Caco-2 (cell line): ENCODE measurements around the genes TOMM22 and JOSD1.

- PRO-cap = no peak
- RRBS = no CpG with 5 or more reads among the region's 3 CpGs
These were observed 3.5 kb downstream of the SOX10 start for GRCh38 chr22:37980715-37981337.

DNA sequence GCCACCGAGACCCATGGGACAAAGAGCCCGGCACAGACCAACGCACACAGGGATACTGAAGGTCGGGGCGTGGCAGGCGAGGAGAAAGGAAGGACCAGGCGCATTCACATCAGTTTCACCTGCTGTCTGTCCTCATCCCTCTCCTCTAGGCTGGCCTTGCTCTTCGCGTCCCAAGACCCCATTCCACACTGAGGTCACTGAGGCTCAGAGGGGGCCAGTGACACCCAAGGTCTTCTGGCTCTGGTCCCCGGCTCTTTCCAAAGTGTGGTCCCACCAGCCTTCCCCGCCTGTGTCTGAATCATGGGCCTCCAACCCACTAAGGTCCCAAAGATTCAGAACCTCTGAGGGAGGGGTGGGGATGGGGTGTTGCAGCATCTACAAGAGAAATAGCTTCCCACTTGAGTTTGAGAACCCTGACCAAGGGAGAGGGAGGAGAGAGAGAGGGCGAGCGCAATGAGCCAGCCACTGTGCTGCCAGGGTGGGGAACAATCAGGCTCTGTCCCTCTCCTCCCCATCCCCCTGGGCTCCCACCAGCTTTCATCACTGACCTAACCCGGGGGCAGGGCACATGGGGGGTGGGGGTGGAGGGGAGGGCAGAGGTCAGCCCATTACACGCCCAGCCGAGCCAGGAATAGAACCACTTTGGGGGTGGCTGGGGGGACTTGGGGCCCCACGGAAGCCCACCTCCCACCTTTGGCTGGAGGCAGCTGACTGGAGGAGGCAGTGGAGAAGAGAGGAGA lies 7.1 kb upstream of the PICK1 start:
- PRO-cap = no peak
- RRBS = no CpG with 5 or more reads among the region's 17 CpGs

DNA sequence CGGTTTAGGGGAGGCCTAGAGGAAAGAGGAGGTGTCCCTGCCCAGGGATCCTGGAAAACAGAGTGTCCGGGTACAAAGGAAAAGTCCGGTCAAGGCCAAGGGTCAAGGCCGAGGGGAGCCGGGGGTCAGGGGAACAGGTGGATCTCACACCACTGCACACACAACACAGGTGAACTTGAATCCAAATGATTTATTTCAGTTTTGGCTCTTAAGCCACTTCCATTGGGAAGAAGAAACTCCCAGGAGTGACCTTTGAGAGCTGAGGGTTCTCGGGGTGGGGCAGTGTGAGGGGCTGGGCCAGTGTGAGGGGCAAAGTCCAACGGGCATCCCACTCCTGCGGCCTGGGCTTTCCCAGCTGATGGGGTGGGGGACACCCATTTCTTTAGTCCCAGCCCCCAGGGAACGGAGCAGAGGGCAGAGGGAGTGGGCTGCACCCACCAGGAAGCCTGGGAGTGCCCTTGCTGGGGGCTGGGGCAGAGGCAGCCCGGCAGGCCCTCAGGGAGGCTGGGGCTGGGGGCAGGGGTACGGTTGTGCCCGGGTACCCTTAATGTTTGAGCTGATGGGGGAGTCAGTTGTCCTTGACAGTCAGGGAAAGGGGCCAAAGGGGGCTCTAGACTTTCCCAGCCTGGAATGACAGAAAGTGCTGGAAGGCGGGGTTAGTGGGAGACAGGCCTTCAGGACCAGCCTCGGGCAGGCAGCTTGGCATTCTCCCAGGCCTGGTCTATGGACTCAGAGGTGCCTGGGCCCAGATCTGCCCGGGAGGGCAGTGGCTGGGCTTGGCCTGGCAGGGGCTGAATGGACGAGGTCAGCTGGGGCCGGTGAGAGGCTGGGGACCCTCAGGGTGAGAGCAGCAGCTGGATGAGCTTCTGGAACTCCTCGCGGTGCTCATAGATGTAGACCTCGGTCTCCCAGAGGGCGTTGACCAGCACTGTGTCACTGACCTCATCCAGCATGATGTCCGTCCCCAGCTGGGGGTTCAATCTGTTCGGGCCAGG lies 1.1 kb upstream of the BAIAP2L2 start:
- PRO-cap = no peak
- RRBS = 80% methylated on average over 8 of the region's 23 CpGs

- PRO-cap = no peak
- RRBS = 93% methylated on average over 5 of the region's 25 CpGs
These were observed 1.9 kb upstream of the BAIAP2L2 start for GRCh38 chr22:38112320-38112913.

- PRO-cap = no peak
- RRBS = no CpG with 5 or more reads among the region's 23 CpGs
These were observed 16.0 kb upstream of the BAIAP2L2 start for GRCh38 chr22:38126272-38127132.

DNA sequence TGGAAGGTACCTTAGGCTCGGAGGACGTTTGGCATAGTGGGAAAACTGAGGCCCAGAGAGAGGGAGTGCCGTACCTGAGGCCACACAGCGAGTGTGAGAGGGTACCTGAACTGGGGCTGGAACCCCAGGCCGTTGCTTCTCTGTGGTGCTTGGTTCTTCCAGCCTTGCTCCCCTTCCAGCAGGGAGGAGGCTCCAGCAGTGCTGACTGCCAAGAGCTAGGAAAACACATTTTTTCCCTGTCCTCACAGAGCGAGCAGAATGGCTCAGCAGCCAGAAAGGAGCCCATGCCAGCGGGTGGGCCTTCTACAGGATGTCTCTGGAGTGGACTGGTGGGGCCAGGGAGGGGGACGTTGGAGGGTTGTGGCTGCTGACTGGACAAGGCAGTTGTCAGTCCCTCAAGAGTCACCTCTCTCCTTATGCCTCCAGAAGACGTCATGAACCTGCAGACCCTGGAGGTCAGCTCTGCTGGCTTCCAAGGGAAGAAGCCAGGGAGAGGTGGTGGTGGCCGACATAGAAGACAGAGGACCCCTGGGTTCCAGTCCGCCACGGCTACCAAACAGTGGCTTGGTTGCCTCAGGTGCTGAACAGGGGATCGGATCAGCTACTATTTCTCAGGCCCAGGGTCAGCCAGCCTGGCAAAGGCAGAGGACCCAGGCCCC lies 3.5 kb downstream of the MAFF start:
- PRO-cap = no peak
- RRBS = no CpG with 5 or more reads among the region's 13 CpGs

DNA sequence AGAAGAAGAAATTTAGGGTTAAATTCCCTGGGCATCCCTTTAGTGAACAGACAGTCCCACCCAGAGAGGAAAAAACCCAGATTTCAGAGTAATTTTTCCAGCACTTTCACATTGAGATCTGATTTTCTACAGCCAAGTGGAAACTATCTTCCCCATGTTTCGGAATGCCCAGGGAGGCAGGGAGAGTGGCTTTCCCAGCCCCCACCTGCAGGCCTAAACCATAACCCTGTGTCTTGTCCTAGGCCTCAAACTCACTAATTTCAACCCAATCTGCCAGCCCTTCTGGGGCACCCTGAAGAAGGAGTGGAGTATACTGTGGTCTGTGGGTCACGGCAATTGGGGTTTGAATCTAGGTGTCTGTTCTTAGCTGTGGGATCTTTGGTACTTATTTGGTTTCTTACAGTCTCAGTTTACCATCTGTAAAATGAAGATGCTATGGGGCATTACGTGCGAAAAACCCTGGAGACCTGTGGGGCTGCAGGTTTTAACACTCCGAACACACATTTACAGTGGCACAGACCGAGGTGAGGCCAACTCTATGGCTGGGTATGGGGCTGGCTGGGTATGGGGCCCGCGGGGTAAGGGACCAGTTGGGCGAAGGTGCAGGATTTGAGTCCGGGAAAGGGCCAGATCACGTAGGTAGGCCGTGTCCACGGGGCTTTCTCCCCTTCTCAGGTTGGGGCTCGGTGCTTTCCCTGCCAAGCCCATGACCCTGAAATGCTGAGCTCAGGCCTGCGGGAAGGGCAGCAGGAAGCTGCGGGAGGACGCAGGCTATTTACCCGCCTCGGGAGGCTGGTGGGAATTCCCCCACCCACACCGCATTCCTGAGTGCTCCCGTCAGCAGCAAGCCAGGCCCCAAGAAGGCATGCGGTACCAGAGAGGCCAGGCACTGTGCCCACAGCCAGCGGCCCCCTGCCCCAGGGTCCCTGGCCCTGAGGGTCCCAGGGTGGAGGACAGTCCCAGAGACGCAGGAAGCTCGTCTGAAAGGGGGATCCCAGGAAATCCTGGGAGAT lies 16.5 kb downstream of the MAFF start:
- PRO-cap = bidirectional peak, plus-strand start at position 866 of the sequence, minus-strand start at position 719 of the sequence
- RRBS = no CpG with 5 or more reads among the region's 25 CpGs

- PRO-cap = no peak
- RRBS = no CpG with 5 or more reads among the region's 15 CpGs
These were observed 19.4 kb downstream of the MAFF start for GRCh38 chr22:38221182-38221523.

DNA sequence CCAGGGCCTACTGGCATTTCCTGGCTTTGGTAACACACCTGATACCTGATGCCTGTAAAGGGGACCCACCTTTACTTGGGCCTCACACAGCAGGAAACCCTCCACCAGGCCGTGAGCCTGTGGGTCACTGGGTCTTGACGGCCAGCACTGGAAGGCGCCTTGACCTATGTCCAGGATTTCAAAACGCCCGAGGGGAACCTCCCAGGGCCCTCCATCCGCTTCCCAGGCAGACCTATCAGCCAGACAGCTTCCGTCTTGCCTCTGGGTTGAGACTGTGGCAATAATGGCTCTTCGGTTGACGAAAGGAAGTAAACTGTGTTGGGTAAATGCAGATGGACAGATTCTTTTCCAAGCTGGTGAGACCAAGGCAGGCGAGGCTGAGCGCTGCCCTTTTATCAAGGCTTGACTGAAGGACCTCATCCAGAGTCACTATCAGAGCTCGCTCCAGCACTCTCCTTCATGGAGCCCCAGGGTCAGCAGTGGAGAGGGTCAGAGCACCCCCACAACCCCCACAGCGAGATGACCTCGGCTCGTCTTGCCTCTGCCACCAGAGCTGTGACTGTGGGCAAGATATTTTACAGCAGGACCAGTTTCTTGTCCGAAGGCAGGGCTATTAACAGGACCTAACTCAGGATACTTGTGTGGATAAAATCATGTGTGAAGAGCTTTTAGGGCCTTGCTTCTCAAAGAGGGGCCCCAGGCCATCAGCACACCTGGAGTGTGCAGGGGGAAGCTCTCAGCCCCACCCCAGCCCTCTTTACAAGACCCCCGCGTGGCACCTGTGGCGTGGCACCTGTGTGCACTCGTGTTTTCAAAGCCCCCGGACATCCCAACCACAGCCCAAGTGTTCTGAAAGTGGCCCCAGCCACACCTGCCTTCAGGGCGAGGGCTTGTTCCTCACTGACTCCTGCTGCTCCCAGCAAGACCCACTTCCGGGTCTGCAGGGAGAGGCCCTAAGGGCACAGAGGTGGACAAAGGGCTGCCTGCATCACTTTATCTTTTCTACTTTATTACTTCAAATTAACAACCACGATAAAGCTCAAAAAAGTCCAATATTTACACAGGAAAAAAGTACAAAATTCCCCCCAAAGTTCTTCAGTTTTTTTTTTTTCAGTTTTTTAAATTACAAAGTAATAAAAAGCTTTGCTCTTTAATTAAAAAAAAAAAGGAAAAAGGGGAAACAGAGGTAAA lies 17.3 kb upstream of the TMEM184B start:
- PRO-cap = no peak
- RRBS = 86% methylated on average over 2 of the region's 24 CpGs

DNA sequence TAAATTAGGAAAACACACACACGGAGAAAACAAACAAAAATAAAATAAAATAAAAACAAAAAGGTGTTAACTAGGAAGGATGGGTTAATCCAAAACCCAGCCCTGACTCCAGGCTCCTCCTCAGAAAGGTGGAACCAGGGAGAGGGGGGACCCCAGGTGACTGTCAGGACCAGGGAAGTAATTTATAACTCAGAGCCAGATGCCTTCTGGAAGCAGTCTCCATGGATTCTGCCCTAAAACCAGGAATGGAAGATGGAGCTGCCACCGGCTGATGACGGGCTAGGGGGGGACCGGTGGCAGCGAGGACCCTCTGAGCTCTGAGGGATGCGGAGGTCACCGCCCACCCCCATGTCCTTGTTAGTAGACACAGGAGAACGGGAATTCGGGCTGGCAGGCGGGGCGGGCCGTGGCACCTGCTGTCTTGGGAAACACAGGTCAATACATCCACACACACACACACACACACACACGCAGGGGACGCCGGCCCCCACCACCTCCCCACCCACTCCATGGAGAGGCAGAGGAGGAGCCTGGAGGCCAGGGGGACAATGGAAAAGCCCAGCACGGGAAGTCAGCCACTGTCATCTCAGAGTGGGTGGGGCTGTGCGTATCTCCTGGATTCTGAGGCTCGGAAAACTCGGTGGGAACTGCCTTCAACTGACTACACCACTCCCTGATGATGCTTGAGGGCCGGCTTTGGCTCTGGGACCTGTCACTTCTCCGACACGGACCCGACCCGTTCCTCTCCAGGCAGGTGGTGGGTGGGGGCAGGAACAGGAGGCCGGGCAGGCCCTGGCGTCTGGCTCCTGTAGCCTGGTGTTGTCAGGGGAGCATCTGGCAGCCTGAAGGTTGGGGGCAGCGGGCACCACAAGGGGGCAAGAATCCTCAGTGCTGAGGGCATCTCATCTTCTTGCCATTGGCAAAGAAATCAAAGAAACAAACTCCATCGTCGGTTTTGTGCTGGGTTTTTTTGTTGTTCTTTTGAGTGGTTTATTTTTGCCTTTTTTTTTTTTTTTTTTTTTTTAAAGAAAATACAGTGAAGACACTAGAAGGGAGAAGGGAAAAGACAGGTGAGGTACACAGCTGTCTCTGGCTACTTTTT lies 18.4 kb upstream of the TMEM184B start:
- PRO-cap = no peak
- RRBS = 100% methylated on average over 3 of the region's 29 CpGs

DNA sequence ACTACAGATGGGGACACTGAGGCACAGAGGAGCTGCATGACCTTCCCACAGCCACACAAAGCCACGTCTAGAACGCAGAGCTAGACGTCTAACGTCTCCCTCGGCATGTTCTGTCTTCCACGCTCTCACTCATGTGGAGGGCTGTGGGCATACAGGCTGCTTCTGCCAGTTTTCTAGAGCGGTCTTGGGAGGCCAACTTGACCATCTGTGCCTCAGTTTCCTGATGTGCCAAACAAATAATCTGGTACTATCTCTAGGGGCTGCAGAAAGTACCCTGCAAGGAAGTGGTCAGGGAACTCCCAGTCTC lies 4.5 kb downstream of the CSNK1E start:
- PRO-cap = no peak
- RRBS = no CpG with 5 or more reads among the region's 7 CpGs

GRCh38 chr22:38316087-38316425 lies 1.2 kb downstream of the CSNK1E start:
- PRO-cap = no peak
- RRBS = no CpG with 5 or more reads among the region's 7 CpGs

DNA sequence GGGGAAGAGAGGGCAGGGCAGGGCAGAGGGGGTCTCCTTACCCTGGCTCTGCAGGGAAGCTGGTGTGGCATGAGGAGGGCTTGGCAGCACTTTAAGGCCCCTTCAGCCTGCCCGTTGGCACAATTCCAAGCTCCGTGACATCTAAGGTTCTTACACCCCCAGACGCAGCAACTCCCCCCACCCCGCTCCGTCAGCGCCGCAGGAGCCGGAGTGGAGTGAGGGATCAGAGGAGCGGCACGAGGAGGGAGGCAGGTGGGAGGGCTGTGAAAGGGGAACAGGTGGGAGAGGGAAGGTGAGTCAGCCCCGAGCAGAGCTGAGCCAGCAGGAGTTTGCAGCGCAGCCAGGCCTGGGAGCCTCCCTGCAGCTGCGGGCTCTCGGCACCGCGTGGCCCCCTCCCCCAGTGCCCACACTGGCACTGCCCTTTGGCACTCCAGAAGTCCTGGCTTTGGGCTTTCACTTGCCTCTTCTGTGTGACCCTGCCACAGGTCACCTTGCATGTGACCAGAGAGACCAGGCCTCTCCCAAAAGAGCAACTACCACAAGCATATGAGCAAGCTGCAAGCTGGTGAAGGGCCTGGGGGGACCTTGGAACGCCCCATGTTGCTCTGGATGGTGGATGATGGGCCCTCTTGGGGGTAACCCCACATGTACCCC lies 32.0 kb downstream of the KCNJ4 start:
- PRO-cap = no peak
- RRBS = no CpG with 5 or more reads among the region's 17 CpGs

- PRO-cap = no peak
- RRBS = no CpG with 5 or more reads among the region's 6 CpGs
These were observed 14.3 kb downstream of the KDELR3 start for GRCh38 chr22:38482102-38482594.

DNA sequence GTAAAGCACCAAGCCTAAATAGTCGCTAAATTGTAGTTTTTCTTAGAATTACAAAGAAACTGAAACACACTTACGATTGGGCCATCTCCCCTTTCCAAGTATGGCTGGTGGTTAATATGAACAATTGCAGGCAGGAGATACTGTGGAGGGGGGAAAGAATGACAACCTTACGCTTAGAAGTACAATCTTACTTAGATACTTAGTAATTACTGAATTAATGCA lies 8.2 kb downstream of the DDX17 start:
- PRO-cap = no peak
- RRBS = no CpG with 5 or more reads among the region's 3 CpGs

DNA sequence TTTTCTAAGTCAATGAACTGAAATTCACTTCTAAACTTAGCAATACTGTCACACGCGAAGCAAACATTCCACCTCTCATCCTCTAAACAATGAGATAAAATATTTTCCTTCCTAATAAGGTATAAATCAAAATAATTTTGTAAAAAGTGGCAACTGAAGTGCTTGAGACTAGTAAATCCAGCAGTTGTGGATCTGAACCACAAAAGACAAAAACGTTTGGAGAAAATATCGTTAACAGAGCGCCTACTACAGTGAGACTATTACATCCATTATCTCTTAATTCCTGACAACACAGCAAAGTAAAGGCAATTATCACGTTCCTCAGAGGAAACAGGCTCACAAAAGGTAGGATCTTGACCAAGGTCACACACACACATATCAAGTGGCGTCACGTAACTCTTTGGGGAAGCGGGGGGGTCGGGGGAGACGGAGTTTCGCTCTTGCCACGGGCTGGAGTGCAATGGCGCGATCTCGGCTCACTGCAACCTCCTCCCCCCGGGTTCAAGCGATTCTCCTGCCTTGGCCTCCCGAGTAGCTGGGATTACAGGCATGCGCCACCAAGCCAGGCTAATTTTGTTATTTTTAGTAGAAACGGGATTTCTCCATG lies 1.5 kb downstream of the DDX17 start:
- PRO-cap = unidirectional peak, plus-strand start at position 432 of the sequence
- RRBS = no CpG with 5 or more reads among the region's 21 CpGs

DNA sequence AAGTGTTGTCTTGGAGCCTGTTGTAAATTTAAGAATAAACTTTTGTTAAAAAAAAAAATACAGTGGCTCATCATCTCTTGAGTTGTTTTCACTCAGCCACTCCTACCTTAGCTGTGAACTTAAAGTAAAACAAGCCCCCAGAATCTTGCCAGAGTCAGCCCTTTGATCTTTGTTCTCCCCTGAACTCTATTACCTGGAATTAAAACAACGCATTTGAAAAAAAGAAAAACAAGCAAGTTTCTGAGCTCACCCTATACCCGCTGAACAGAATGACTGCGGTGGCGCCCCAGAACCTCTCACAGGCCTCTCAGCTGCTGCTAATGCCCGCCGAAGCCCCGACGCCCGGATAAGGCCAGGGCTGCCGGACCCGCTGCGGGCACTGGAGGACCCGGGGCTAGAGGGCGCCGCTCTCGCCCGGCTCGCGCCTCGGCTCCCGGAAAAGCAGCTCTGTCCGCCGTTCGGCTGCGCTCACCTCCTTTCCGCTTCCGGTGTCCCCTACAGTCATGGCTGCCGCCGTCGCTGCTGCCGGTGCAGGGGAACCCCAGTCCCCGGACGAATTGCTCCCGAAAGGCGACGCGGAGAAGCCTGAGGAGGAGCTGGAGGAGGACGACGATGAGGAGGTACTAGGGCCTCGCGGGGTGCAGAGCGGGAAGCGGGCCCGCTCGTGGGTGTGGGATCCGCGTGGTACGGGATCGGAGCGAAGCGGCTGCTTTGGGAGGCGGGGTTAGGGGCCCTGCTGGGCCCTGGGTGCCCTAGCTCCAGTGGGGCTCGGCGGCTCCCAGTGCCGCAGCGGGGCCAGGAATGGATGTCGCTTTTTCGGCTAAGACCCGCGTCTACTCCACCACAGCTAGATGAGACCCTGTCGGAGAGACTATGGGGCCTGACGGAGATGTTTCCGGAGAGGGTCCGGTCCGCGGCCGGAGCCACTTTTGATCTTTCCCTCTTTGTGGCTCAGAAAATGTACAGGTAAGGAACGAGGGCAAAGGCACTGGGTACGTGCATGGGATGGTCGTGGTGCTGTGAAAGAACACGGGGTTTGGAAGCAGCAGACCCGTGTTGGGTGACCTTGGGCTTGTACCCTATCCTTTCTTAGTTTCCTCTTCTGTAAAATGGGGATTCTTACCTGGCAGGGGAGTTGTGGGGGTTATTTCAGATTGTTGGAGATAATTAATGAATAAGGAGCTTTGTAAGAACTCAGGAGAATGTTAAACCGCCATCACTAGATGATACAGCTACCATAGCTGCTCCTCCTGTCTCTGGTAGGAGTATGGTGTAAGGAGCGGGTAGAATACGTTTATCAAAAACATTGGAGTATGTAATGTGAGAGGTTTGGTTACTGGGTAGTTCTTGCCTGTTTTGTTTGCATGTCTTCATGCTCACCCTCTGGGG lies at the start of gene TOMM22:
TOMM22 (plus strand) TSS at position 482 of the 1,389 bp plus-strand sequence.
- PRO-cap = bidirectional peak, plus-strand start at position 500 of the sequence, minus-strand start at position 322 of the sequence; bidirectional peak, plus-strand start at position 761 of the sequence, minus-strand start at position 713 of the sequence
- RRBS = 3% methylated on average over 10 of the region's 75 CpGs

DNA sequence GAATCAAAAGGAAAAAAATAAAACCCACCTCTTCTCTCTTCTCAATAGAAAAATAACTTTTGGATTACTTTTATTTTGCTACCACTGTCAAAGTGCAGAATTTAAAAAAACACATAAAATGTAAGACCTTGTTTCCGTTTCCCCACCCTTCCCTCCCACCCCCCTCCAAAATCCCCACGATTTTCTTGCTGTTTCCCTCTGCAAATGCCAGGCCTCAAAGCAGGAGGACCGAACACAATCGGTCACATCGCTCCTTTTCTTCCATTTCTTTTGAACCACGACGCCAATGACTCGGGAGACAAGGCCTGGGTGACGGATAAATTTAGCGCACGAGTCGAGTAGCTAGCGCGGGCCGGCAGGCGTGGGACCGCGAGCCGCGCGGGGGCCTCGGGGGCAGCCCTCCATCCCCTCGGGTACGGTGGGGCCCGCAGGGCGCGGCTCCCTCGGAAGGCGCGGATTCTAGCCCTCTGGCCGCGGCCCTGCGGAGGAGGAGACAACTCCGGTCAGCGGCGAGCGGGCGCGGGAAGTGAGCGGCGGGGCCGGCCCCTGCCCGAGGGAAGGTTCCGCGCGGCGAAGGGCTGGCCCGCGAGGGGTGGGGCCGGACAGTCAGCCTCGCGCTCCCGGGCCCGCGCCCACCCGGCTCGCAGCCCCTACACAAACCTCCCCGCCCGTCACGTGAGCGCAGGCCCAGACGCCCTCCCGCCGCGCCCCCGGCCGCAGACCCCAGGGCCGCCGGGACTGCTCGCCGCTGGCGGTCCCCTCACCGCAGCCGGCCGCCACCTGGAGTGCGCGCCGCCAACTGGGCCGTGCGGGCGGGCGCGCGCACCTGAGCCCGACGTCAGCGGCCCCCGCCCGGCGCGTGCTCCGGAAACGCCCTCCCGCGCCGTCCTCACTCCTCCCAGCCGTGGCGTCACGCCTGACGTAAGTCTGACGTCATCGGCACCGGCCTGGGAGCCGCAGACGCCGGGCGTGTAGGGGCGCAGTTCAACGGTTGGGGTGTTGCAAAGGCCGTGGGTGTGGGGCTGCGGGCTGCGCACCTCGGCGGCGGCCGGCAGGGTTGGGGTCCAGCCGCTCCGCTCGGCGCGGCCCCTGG lies at the start of gene JOSD1:
JOSD1 (minus strand) TSS at position 804 of the 1,093 bp plus-strand sequence.
- PRO-cap = bidirectional peak, plus-strand start at position 605 of the sequence, minus-strand start at position 528 of the sequence; bidirectional peak, plus-strand start at position 959 of the sequence, minus-strand start at position 801 of the sequence
- RRBS = 2% methylated on average over 69 of the region's 121 CpGs

- PRO-cap = no peak
- RRBS = no CpG with 5 or more reads among the region's 7 CpGs
These were observed 7.3 kb downstream of the GTPBP1 start for GRCh38 chr22:38712937-38713555.

DNA sequence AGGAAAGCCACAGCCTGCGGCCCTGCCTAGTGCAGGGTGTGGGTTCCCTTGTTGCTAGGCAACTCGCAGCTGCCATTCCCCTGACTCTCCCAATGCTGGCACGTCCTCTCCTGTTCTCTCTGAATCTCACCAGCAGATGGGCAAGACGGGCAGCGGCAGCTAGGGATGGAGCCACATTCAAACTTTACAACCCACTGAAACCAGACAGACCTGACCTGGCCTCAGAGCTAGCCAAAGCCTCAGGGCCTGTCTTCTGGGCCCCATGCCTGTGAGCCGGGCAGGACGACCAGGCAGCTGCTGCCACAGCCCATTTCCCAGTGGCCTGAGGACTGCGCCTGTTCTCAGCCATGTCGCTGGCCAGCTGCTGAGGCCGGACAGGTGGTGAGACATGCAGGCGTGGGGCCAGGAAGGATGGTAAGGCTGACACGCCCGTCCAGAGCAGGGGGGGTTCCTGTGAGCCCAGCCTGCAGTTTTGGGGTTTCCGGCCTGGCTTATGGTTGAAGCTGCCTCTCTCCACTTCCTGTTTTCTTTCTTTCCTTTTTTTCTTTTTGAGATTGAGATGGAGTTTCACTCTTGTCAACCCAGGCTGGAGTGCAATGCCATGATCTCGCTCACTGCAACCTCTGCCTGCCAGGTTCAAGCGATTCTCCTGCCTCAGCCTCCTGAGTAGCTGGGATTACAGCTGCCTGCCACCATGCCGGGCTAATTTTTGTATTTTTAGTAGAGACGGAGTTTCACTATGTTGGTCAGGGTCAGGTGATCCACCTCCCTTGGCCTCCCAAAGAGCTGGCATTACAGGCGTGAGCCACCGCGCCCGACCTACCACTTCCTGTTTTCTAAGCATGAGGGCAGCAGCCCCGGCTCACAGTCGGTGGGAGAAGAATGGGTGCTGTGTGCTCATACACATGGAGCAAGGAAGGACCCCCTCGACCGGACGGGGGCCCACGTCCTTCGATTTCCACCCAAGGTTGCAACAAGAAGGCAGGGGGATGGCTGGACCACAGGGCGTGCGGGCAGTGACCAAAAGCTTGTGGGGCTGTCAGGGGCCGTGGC lies 4.0 kb downstream of the SUN2 start:
- PRO-cap = no peak
- RRBS = 96% methylated on average over 9 of the region's 32 CpGs